ENCODE measurements around the genes RGS7BP and CWC27.

- PRO-cap, result no peak
These were observed 751 bp downstream of the IPO11 start for GRCh38 chr5:62413359-62413669.

GRCh38 chr5:64505867-64506836 lies at the start of gene RGS7BP:
Gene RGS7BP, plus strand, starts transcription at chr5:64506015.
- PRO-cap, result no peak

DNA sequence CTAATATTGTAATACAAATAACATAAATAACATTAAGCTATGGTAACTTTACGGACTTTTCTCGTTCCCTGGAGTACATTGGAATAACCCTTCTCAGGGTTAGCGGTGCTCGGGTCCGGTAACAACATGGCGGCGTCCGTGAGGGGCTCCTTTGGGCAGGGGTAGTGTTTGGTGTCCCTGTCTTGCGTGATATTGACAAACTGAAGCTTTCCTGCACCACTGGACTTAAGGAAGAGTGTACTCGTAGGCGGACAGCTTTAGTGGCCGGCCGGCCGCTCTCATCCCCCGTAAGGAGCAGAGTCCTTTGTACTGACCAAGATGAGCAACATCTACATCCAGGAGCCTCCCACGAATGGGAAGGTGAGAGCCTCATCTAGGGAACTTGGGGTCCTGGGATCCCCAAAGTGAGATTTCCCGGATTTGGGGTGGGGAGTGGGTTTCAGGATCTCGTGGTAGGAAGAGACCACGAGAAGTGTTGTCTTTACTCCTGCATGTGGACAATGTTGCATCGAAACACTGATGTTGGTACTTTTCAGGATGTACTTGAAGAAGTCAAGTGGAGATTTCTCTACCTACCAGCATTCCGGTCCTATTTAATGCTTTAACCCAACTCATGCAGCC lies at the start of gene CWC27:
TSS of gene CWC27 (plus strand) at position 102 of the 621 bp plus-strand sequence.
- PRO-cap, result bidirectional peak, plus-strand start at position 102 of the sequence, minus-strand start outside the sequence

DNA sequence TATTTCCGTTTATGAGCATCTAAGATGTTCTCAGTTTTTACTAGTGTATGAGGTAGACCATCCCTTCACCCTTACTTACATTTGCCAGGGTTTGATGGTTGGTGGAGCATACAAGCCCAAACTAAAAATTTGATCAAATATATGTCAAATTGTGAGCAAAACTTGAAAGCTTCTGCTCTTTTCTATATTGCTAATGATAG lies 267.5 kb downstream of the CWC27 start:
- PRO-cap, result no peak

DNA sequence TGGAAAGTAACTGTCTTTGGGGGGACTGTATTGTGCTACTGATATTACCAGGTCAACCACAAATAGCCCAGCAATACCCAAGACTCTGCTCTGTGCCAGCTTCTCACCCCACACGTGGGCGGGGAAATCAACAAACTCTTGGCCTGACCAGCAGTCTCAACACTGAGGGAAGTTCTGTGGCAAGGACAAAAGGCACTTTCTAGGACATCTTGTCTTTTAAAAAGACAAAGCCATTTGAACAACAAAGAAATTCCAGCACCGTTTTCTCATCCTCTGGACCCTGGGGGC lies 297.7 kb downstream of the CWC27 start:
- PRO-cap, result no peak

- PRO-cap, result no peak
These were observed 333.6 kb downstream of the CWC27 start for GRCh38 chr5:65102383-65102636.

DNA sequence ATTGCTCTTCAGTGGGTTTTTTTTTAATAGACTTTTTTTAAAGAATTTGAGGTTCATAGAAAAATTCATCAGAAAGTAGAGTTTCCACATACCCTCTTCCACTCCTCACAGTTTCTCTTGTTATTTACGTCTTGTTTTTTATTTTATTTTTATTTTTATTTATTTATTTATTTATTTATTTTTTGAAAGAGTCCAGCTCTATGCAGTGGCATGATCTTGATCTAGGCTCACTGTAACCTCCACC lies 33.7 kb downstream of the SHLD3 start:
- PRO-cap, result no peak

DNA sequence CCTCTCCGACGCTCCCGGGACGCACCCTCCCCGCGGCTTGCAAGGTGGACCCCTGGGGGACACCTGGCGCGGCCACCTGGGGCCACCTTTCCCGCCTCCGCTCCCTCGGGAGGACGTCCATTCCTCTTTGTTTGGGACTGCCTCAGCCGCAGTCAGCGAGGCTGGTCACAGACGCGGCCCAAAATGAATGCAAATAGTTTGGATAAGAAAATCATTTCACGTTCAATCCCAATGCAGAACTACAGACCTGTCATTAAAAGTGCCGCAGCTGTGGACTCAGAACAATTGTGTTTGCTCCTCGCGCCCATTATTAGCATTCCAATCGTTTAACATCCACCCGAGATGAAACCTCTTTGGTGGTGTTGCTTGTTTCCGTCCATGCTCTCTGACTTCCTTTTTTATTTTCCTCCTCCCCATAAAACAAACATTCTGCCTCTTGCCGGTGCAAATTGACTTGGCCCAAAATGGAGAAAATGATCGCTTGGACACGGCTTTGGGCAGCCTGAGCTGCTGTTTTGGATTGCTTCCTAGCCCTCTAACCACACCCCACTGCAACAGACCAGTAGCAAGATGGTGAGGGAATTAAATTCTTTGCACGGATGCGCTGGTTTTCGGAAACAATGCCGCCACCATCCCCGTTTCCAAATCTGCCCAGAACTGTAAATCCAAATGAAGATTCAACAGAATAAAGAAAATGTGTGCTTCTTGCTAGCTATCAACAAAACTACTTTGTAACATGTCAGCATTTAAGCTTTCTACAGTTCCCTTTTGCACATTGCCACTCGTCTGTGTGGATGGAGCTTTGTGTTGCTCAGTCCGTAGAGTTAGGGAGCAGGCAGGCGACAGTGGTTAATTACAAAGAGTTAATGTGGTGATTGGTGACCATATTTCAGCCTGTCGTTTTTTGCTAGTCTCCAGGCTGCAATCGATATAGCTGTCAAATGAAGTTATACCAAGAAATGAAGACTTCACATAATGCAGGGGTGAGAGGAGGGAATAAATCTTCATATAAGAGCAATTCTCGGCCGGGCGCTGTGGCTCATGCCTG lies 829 bp downstream of the NLN start:
- PRO-cap, result unidirectional peak, minus-strand start at position 387 of the sequence

GRCh38 chr5:65925463-65926315 lies 686 bp upstream of the ERBIN start:
- PRO-cap, result bidirectional peak, plus-strand start at chr5:65925889, minus-strand start at chr5:65925579

GRCh38 chr5:65927538-65928339 lies 1.4 kb downstream of the ERBIN start:
- PRO-cap, result bidirectional peak, plus-strand start at chr5:65927766, minus-strand start at chr5:65927738

- PRO-cap, result no peak
These were observed 51.7 kb downstream of the ERBIN start for GRCh38 chr5:65978080-65978524.

GRCh38 chr5:66438653-66439268 lies 157.4 kb upstream of the MAST4 start:
- PRO-cap, result no peak

- PRO-cap, result no peak
These were observed 13.7 kb upstream of the MAST4 start for GRCh38 chr5:66582441-66582948.

- PRO-cap, result no peak
These were observed 295.3 kb downstream of the MAST4 start for GRCh38 chr5:66891358-66891996.

- PRO-cap, result no peak
These were observed 214.6 kb downstream of the CD180 start for GRCh38 chr5:66981999-66982393.

DNA sequence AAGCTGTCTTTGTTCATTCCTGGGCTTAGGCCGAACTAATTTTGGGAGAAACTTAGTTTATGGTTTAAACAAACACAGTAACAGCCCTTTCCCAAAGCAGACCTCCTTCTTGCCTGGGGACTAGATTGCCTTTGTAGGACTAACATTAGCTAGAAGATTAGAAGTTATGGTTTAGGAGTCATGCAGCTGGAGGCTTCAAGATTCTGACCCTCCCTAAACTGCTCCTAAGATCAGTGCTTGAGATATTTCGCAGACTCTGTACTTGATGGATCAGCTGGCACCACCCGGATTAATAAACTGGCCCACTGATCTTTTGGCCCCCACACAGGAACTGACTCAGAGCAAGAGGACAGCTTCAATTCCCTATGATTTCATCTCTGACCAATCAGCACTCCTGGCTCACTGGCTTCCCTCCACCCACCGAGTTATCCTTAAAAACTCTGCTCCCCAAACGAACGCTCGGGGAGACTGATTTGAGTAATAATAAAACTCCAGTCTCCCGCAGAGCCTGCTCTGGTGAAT lies 36.3 kb upstream of the CD180 start:
- PRO-cap, result no peak

GRCh38 chr5:67378539-67378817 lies 181.9 kb upstream of the CD180 start:
- PRO-cap, result no peak

- PRO-cap, result no peak
These were observed 318.4 kb upstream of the CD180 start for GRCh38 chr5:67514879-67515587.

GRCh38 chr5:67780134-67780735 lies 435.3 kb upstream of the PIK3R1 start:
- PRO-cap, result no peak

DNA sequence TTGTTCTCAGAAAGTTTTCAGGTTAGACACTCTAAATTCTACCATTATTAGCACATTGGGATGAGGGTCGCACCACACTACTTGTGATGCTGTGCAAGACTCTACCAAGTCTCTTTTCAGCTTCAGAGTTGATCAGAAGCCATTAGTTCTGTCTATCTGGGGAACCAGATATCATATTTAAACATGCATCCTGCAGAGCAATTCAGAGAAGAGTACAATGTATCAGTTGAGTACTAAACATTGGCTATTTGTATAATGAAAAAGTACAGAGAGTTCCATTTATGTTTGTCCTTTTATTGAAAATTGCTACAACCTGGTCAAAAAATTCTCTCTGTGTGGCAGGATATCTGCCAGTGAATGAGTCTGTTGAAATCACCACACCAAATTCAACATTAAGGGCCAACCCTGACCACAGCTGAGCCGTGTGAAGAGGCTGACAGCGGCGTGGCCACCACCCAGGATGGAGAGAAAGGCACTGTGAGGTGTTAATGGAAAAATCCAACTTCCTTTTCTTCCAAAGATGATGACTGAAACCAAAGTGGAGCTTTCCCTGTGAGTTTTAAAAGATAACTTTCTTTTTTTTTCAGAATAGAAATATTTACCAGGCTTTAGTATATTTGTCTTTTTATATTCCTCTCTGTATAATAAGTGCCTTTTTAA lies 422.7 kb upstream of the PIK3R1 start:
- PRO-cap, result no peak

All from vermiform appendix (tissue), 1 donor.